Neuron (in vitro differentiated cells): ENCODE measurements around a stretch of chr2.

GRCh38 chr2:101802269-101802841 is 104.8 kb downstream of the MAP4K4 start:
- PRO-cap: no peak

GRCh38 chr2:101825056-101825572 is 127.6 kb downstream of the MAP4K4 start:
- PRO-cap: no peak

GRCh38 chr2:101839600-101840090 is 142.1 kb downstream of the MAP4K4 start:
- PRO-cap: no peak

- PRO-cap: no peak
Measured at GRCh38 chr2:101900644-101901202, 91.0 kb upstream of the IL1R2 start.

DNA sequence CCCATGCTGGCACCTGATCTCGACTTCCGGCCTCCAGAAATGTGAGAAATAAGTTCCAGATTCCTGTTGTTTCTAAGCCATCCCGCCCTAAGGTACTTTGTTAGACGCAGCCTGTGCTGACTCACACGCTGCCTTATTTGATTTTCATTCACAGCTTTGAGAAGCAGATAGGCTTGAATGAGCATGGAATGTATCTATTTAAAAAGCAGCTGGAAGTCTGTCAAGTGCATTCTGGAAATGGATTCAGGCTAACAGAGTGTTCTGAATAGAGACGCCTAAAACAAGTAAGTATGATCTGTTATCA is 8.3 kb upstream of the IL1R2 start:
- PRO-cap: no peak

DNA sequence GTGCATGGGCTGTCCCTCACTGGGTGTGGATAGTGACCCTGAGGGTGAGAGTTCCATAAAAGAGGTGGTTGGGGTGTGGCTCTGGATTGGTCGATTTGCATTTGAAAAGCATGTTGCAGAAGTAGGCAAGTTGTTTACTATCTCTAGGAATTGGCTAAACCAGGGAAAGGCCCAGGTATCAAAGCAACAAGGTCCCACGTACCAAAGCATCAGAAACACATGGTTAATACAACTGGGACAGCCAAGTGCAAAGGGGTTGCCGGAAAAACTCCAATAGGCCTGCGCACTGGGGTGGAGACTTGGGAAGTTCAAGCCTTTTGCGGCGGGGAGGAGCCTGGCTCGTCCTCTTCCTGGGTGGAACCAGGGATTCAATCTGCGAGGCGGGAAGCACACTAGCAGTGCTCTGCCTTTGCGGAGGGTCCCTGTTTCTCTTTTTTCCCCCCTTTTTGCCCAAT is 43.2 kb downstream of the IL1R2 start:
- PRO-cap: no peak

DNA sequence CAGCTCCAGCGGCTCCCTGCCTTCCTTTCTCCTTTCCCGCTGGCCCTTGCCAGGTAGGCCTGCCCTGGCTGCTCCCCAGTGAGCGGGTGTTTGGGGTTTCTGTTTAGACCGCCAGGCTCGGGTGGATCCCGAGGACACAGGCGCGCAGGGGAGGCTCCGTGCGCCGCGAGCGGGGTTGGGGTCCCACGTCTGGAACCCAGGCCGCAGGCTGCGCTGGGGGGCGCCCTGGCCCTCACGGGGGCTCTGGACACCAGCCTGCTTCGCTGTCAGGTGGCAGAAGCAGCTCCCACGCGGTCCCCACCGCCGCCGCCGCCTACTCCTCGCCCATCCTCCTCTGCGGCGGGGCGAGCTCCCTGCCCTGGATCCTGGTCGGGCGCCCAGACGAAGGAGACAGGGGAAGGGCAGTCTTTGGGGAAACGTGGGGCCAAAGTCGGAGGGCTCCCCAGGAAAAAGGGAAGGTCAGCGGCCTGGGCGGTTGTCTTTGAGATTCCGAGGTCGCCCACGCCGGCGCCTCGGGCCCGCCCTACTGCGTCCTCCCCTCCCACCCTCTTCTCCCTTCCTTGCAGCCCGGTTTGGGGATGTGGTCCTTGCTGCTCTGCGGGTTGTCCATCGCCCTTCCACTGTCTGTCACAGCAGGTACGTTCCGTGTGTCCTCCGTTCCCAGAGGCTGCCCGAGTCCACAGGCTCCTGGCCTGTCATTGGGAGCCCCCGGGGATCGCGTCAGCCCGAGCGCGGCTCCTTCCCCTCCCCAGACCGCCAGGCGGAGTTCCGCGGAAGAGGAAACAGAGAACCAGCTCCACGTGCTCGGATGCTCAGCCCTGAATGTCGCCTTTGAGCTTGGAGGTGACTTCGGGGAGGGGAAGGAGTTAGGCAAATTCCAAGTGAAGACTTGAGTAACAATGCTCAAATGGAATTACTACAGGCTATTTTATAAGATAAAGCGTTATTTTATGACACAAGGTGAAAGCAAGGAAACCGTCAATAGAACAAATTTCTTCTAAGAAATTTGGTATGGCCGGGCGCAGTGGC is 781 bp downstream of the IL1RL2 start:
- PRO-cap: unidirectional peak, minus-strand start at position 700 of the sequence

- PRO-cap: no peak
Measured at GRCh38 chr2:102262810-102263107, 48.6 kb upstream of the IL1RL1 start.

GRCh38 chr2:102418338-102418784 is 4.6 kb upstream of the IL18RAP start:
- PRO-cap: no peak

DNA sequence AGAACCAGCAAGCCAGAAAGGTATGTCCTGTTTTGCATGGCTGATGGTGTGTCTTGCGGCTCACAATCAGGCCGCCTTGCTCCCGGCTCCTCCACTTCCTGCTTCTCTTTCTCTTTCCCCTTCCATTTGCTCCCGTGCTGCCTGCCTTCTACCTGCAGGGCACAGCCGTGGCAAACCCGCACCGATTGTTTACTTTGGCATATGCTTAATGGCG is 419.5 kb upstream of the POU3F3 start:
- PRO-cap: no peak

GRCh38 chr2:104502826-104503529 is 350.9 kb upstream of the POU3F3 start:
- PRO-cap: no peak

DNA sequence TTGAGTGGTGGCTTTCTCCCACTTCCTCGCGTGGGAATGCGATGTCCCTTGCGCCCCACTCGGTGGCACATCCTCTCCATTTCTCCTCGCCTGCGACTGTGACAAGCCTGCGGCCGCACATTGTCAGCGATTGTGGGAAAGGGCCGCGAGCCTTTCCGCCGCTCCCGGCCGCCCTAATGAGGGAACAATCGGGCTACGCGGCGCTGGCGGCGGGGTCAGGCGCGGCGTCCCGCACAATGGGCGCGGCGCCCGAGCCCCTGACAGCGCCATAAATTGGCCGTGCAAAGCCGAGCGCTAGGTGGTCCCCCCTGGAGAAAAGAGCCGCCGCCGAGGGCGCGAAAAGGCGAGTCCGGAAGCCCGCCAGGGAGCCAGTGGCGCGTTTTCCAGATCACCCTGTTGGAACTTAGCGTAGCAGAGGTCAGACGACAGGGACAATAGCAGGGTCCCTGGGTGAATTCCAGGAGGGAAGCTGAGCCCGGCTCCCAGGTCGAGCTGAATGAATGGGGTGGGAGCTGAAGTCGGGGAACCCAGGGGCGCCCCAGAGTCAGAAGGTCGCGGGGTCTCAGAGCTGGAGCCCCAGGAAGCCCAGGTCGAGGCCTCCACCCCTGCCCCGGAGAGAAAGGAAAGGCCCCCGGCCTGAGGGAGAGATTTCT is 194.7 kb upstream of the POU3F3 start:
- PRO-cap: bidirectional peak, plus-strand start at position 185 of the sequence, minus-strand start at position 100 of the sequence; bidirectional peak, plus-strand start at position 421 of the sequence, minus-strand start at position 405 of the sequence

GRCh38 chr2:105107825-105108024 is 69.9 kb downstream of the MRPS9 start:
- PRO-cap: no peak

DNA sequence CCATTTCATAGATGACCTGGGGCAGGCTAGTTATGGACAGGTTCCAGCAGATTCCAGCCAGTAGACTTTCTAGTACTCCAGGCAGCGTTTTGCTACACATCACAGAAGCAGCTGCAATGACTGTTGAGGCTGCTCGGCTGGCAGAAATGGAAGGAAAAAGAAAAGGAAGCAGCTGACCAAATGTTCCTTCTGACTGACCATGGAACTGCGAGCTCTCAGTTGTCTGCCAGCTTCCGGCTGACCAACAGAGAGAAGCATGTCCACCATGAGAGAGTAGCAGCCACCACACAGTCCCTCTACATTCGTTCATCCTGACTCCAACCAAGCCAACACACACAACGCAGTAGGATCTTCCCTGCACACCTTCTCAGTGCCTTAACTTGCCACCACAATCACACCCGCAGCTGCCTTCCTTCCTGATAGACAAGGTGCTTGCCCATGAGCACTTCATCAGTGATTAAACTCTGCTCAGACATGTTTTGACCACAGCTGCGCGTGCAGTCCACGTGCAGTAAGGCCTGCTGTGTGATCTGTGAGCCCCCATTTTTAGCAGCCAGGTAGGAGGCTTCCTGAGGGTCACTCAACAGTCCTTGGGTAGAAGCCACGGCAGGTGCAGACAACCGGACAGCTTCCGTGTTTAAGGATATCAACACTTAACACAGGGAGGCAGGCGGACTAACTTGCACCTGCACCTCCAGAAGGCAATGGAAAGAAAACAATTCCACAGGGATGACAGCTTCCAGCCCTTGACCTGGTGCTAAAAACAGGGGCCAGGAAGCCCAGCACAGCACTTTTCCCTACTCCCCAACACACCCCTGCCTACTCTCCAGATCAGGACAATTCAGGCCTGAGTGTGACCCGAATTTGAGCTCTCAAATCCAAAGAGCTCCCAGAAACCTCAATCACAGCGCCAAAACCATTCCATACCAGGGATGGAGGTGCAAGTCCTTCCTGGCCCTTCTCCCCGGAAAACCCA is 983 bp downstream of the TGFBRAP1 start:
- PRO-cap: no peak

DNA sequence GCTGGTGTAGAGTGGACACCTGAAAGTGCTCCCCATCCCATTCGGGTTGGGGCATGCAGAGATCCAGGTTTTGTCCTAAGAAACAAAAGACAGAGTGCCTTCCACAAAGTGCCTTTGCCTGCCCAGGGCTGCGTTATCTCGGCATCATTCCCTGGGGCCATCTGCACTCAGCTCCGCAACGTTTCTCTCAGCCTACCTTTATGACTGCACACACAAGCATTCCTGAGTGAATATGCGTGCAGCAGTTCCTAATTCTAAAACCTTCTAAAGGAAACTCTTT is 20.4 kb downstream of the FHL2 start:
- PRO-cap: no peak

GRCh38 chr2:105394738-105395713 is 3.8 kb downstream of the FHL2 start:
- PRO-cap: no peak

DNA sequence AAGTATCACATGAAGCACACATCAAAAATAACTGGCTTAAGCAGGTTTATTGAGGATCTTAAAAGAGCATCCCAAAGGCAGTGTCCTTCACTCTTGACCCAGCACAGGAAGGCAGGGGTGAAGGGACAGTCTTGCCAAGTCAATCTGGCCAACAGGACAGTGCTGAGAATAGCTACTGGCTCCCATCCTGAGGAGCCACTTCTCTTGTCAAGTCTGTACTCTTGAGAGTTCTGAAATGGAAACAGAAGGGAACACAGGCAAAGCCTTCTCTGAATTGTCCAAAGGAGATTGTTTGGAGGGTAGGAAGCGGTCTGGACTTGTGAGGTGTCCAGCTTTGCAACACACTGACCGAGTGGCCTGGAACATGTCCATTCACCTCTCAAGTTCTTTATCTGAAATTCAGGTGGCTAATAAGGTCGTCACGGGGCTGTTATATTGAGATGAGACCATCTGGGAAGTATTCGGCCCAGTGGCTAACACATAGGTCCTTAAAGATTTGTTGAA is 99.5 kb upstream of the FHL2 start:
- PRO-cap: no peak

GRCh38 chr2:105798470-105799186 is 53.9 kb downstream of the NCK2 start:
- PRO-cap: no peak

- PRO-cap: no peak
Measured at GRCh38 chr2:105843894-105844556, 99.3 kb downstream of the NCK2 start.

DNA sequence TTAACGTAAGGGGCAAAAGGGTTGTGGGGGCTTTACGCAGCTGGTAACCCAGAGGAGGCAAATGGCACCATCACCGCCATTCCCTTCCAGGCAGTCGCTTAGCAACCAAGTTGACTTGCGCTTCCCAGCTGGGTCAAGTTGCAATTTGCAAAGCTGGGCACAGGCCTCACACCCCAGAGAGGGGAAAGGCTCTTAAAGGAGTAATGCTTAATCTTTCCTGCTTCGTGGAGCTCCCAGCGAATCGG is 583 bp downstream of the ECRG4 start:
- PRO-cap: no peak